ENCODE measurements around the genes SLC10A4 and ZAR1.

DNA sequence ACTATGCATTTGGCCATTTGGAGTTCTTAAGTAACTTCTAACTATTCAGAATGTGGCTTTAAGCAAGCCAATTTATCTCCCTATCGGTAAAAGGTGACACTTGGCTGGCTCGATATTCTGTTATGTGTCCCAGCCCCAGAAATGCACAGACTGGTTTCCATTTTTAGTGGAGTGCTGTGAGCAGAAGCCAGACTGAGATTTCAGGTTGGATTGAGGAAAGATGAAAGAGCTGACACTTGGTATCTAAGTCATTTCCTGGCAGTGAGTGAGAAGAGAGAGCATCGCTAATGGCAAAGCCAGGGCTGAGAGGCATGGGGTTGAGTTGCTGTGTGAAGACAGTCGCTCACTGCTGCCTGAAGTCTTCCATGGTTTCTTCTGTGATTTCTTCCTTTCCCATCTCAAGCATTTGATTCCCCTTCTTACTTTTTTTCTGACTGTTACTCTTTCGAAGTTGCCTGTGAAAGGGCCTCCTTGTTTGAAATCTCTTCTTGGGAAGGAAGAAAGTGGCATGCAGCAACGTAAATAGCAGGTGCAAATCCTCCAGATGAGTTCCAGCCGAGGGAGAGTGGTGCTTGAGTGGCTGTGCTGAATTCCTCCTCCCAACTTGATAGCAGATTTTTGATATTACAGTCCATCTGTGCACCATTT lies 109.3 kb upstream of the LIMCH1 start:
- RRBS = no CpG with 5 or more reads among the region's 7 CpGs

DNA sequence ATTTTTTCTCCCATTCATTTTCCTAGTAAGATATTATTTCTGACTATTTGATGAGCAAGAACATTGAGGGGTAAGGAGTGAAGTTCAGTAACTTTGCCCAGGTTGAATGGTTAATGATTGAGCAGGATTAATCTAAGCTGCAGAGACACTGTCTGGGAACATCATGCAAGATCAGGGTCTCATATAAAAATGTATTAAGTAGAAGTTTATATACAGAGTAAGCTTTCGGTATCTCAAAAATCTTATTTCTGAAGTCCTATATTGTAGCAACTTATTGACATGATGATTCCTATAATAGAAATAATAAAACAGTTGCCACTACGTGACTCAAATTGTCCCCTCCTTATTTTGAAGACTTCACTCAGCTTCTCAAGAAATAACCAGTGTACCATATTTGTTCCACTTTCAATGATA lies 102.3 kb upstream of the LIMCH1 start:
- RRBS = no CpG with 5 or more reads among the region's 2 CpGs

- RRBS = no CpG with 5 or more reads among the region's 1 CpG
Observed at GRCh38 chr4:41437191-41437509, 100.8 kb upstream of the LIMCH1 start.

- RRBS = no CpG with 5 or more reads among the region's 10 CpGs
Observed at GRCh38 chr4:41934480-41934847, 765 bp upstream of the TMEM33 start.

DNA sequence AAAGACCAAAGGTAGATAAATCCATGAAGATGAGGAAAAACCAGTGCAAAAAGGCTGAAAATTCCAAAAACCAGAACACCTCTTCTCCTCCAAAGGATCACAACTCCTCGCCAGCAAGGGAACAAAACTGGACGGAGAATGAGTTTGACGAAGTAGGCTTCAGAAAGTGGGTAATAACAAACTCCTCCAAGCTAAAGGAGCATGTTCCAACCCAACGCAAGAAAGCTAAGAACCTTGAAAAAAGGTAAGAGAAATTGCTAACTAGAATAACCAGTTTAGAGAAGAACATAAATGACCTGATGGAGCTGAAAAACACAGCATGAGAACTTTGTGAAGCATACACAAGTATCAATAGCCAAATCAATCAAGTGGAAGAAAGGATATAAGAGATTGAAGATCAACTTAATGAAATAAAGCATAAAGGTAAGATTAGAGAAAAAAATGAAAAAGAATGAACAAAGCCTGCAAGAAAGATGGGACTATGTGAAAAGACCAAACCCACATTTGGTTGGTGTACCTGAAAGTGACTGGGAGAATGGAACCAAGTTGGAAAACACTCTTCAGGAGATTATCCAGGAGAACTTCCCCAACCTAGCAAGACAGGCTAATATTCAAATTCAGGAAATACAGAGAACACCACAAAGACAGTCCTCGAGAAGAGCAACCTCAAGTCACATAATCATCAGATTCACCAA lies 52.9 kb downstream of the SLC30A9 start:
- RRBS = no CpG with 5 or more reads among the region's 5 CpGs

GRCh38 chr4:42150585-42151262 lies 1.7 kb downstream of the BEND4 start:
- RRBS = no CpG with 5 or more reads among the region's 49 CpGs

DNA sequence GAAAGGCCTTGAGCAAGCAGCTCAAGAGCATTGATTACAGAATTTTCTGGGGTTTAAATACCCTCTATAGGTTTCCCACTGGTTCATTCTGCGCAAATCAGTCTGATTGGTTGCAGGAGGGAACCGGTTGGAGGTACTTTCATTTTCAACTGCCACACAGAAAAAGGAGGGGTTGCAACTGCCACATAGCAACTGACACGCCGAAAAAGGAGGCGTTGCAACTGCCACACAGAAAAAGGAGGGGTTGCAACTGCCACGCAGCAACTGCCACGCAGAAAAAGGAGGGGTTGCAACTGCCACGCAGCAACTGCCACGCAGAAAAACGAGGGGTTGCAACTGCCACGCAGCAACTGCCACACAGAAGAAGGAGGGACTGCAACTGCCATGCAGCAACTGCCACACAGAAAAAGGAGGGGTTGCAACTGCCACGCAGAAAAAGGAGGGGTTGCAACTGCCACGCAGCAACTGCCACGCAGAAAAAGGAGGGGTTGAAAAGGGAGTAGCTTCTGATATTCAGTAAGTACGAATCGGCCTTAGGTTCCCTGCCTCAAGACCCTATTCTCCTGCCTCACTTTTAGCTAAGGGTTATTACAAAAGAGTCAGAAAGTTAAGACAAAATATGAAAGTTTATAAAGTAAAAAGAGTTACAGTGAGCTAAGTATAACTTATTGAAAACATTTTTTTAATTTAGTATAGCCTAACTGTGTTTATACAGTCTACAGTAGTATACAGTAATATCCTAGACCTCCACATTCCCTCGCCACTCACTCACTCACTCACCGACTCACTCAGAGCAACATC lies 431.9 kb downstream of the KCTD8 start:
- RRBS = no CpG with 5 or more reads among the region's 18 CpGs

DNA sequence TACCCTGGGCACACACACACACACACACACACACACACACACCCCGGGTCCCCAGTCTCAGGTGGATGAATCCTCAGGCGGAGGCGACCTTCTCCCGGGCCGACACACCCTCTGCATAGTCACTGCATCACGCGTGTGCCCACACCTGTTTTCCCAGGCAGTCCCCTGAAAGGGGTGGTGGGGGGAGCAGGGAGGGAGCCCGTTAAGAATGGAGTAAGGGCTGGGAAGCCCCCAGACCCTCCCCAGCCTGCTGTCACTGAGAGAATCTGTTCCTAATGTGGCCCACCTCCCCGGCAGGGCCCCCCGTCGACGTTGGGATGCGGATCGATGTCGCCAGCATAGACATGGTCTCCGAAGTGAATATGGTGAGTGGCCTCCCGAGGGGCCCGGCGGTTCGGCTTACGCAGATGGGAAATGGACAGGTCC lies 766 bp downstream of the GABRB1 start:
- RRBS = 3% methylated on average over 12 of the region's 21 CpGs

DNA sequence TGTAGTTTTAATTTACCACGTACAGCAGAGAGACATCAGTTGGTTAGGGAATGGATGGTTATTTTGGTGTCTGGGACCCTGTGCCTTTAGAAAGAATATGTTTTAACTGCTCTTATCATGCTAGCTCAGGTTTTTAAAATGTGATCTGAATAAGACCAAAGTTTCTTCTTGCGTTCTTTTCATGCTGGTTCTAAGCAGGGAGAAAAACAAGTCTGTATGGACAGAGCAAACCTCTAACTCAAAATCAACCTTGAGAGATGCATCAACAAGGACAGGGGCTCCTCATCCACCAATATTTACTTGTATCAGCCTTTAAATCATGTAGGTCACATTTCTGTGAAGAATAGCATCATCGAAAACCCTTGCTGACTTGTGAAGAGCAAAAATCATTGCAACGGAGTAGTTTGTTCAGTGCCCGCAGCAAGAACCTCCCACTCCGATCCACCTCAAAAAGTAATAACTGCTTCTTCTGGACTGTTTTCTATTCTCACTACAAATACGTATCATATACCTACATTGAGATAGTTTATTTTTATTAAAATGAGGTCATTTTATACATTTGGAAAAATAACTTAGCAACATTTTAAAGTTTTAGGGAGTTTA lies 1.2 kb downstream of the ATP10D start:
- RRBS = no CpG with 5 or more reads among the region's 7 CpGs

DNA sequence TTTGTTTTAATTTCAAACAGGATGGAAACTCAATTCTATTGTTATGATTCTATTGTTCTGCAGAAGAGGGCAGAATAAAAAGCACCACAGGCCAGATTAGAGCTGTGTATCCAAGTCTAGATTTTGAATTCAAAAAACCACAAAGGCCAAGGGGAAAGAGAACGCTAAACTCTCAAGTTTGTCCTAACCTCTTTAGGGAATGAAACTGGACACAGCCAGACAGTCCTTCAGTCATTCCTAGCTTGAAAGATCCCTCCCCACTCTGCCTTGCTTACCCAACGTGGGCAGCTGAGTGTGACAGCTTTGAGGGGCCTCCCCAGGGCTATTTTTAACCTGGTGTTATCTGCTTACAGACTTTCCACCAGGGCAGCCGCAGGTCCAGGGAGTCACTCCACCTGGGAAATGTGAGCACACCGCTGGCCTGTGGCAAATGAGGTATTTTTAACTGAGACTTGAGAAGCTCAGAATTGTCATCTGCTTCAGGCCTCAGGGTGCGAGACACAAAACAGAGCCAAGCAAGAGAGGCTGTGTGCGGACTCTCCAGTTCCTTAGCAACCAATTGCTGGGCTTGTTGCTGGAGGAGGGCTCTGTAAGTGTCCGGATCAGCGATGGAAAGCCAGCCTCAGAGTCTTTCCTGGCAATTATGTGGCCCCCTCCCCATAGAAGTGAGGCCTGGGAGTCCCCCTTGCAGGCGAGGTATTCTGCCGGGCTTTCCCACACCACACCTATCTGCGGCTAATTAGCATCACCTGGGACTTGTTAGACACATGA lies 13.1 kb downstream of the CORIN start:
- RRBS = 42% methylated on average over 4 of the region's 11 CpGs

GRCh38 chr4:48342499-48342874 lies 1.2 kb downstream of the SLAIN2 start:
- RRBS = no CpG with 5 or more reads among the region's 8 CpGs

DNA sequence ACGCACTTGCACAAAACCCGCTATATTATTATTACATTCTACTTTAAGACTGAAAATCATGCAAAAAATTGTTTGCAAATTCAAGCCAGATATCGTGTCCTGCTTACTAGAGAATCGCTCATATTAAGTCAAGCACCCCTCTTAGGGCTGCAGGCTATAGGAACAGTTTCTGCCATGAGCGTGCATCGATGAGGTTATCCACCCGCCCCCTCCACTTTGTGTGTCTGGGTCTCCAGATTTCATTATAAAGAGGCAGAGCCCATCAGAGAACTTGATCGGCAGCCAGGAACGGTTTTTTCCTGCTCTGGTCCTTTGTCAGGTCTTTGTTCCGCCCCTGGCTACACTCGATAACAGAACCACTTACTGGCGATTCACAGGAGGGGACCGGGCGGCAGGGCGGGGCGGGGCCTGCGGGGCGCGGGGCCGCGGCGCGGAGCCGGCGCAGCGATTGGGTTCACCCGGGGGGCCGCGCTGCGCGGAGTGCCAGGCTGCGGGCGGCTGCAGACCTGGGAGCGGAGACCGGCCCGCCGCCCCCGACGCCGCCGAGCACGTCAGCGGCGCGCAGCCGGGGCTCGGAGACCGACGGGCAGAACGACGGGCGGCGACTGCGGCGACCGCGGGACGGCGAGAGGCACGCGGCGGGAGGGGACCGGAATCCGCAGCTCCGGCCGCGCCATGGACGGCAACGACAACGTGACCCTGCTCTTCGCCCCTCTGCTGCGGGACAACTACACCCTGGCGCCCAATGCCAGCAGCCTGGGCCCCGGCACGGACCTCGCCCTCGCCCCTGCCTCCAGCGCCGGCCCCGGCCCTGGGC lies at the start of gene SLC10A4:
Gene SLC10A4 (plus strand): TSS at position 457 of the 817 bp plus-strand sequence.
- RRBS = 6% methylated on average over 58 of the region's 80 CpGs

DNA sequence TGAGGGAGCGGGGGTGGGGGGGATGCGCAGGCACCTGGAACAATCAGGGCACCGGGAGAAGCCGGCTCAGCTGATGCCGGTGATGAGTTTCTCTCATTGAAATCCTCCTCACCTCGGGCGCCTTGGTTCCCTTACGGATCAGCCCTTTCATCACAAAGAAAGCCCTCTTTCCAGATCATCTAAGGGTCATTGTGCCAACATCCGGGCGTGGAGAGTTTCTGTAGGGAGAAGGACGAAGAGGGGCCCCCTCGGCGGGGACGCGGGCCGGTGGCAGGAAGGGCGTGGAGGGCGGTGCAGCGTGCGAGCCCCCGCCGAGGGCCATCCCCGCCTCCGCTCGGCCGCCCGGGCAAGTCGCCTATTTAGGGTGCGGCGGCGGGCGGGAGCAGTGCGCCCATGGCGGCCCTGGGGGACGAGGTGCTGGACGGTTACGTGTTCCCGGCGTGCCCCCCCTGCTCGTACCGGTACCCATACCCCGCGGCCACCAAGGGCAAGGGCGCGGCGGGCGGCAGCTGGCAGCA lies at the start of gene ZAR1:
Gene ZAR1 (plus strand): TSS at position 354 of the 518 bp plus-strand sequence.
- RRBS = 4% methylated on average over 30 of the region's 47 CpGs

DNA sequence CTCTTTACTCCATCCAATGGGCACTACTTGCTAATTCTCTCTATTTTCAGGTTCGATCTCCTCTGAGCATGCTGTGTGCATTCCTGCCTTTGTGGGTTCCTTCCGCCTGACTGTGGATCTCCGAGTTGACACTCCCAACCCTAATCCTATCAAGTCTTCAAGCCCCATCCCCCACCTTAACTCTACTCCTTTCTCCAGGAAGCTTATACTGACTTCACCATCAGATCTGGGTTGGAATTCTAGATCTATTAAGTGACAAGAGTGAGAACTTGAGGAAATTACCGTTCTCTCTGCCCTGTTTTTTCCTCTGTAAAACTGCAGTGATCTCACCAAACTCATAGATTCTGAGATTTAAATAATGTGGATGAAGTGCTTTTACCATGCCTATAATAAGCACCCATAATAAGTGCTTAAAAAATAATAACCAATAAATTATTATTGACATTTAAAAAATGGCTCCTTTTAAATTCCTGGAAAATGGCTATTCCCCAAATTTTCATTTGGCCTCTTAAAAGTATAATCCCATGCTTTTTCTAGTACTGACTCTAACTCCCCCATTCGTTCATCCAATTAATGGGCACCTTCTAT lies 64.7 kb downstream of the ZAR1 start:
- RRBS = no CpG with 5 or more reads among the region's 5 CpGs

GRCh38 chr4:49016801-49017312 lies 30.8 kb downstream of the CWH43 start:
- RRBS = no CpG with 5 or more reads among the region's 9 CpGs

GRCh38 chr4:51882744-51883625 lies 40.0 kb downstream of the DCUN1D4 start:
- RRBS = no CpG with 5 or more reads among the region's 5 CpGs

DNA sequence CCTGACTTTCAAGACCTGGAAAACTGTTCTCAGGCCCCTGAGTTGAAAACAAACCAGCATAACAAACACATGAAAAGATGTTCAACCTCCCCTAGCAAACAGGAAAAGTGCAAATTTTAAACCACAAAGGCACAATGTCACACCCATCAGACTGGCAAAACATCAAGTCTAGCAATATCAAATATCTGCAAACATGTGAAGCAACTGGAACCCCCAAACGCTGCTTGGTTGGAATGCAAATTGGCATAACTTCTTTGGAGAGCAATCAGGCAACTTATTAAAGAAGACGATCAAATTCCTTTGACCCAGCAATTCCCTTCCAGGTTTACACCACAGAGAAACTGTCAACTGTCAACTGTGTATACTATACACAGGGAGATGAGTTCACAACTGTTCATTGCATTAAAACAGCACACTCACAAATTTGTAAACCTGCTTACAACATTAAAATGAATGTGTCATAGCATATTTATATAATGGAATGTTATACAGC lies 7.0 kb downstream of the USP46 start:
- RRBS = no CpG with 5 or more reads among the region's 2 CpGs

DNA sequence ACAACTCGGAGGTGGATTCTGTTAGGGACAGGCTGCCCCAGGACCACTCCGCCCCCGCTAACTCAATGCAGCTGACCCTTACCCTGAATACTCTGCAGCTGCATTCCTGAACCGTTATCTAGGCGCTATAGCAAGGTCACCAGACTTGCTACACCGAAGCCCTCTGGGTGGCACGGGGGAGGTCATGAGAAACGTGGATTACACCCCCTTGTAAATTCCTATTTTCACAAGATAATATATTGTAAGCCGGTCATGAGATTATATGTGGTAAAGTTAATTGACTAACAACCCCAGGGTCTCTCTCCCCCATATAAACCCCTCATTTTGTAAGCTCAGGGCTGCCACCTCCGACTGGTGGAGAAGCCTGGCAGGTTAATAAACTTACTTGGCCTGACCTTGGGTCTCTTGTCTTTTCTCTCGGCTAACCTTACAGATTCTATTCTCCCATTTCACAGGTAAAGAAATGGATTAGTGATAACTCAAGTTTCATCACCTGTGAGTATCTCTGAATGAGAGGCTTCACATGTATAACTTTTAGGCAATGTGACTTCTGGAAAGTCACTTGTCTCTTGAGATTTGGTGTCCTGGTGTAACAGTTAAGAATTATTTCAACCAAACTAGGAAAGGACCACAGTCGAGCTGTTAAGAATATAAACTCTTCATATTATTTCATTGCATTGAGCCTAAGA lies 37.3 kb downstream of the ERVMER34-1 start:
- RRBS = no CpG with 5 or more reads among the region's 12 CpGs